H4 (cell line): ENCODE measurements around a stretch of chr5.

GRCh38 chr5:74538183-74538649, 102.3 kb downstream of the ENC1 start:
- RAMPAGE, long total RNA, result no peak

- RAMPAGE, long total RNA, result no peak
Measured at GRCh38 chr5:74707248-74707734, 22.3 kb downstream of the HEXB start.

- RAMPAGE, long total RNA, result no peak
Measured at GRCh38 chr5:74966614-74967250, 85.6 kb downstream of the GCNT4 start.

DNA sequence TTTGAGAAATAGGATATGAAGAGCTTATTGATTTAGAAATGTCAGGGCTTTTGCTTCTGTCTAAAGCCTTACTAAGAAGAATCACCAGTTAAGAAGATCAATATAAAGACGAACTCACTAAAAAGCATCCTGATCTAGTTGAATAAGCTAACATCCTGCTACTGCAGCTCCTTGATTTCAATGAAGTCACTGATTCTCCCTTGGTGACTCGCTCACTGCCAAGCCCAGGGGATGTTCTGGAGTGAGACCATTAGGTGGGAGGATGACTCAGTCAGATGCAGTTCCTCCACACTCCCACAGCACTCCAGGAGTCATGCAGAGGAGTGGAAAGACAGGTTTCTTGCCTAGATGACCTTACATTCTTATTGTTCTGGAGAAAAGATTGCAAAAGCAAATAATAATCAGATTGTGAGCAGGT, 15.3 kb downstream of the GCNT4 start:
- RAMPAGE, long total RNA, result no peak

GRCh38 chr5:75053627-75053701, 1.1 kb upstream of the GCNT4 start:
- RAMPAGE, long total RNA, result no peak

DNA sequence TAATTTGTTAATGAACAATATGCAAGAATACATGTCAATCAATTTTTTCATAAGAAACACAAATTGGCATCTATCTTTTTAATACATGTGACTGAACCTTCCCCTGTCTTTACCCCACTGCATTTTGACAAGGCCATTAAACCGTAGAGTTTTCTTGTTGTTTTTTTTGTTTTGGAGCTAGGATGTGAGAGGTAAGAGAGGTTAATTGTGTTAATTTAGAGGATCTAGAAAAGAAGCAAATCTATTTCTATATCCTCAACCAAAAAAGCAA, 23.2 kb downstream of the ANKRD31 start:
- RAMPAGE, long total RNA, result no peak

- RAMPAGE, long total RNA, result no peak
Measured at GRCh38 chr5:75337425-75338419, 702 bp downstream of the HMGCR start.

DNA sequence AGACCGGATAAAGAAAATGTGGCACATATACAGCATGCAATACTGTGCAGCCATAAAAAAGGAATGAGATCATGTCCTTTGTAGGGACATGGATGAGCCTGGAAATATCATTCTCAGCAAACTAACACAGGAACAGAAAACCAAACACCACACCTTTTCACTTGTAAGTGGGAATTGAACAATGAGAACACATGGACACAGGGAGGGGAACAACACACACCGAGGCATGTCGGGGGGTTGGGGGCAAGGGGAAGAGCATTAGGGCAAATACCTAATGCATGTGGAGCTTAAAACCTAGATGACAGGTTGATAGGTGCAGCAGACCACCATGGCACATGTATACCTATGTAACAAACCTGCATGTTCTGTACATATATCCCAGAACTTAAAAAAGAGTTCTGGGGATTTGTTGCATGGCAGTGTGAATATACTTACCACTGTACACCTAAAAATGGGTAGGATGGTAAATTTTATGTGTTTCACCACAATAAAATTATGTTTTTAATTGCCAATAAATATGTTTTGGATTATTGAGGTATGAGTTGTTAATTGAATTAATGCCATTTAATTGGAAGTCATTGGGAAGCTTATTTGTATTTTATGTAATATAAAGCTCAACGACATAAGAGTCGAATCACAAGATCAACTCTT, 20.7 kb downstream of the HMGCR start:
- RAMPAGE, long total RNA, result no peak

- RAMPAGE, long total RNA, result no peak
Measured at GRCh38 chr5:75358964-75359792, 22.2 kb downstream of the HMGCR start.

- RAMPAGE, long total RNA, result no peak
Measured at GRCh38 chr5:75566543-75567345, 44.5 kb upstream of the ANKDD1B start.

GRCh38 chr5:75584439-75585063, 26.7 kb upstream of the ANKDD1B start:
- RAMPAGE, long total RNA, result no peak

DNA sequence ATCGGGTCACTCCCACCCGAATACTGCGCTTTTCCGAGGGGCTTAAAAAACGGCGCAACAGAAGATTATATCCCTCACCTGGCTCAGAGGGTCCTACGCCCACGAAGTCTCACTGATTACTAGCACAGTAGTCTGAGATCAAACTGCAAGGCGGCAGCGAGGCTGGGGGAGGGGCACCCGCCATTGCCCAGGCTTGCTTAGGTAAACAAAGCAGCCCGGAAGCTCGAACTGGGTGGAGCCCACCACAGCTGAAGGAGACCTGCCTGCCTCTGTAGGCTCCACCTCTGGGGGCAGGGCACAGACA, 21.3 kb downstream of the POC5 start:
- RAMPAGE, long total RNA, result no peak

DNA sequence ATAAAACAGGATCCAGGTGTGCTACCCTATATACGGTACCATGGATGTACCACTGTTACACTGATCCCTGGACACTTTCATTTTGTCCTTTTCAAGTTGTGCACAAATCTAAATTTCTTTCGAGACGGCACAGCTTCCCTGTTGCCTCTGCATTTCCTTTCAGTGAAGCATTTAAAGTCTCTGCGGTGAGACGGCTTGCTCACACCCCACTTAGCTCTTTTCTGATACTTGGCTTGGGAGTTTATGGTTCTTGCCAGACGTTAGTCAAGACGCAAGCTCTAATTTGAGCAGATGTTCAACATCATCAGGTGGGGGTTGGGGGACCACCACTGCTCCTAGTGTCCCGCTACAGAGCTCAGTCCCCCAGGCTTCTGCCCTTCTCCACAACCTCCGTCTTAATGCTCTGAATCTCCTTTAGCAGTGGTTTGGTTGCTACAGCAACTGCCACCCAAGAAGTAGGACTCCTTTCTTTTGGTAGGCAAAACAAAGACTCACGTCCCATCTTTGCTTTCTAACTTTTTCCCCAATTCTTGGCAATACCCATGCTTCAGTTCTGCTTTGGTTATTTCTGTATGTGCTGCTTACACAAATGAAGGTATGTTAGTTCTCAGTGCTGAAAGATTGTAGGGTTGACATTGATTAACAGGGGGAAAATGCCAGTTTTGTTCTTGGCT, 15.7 kb downstream of the F2RL2 start:
- RAMPAGE, long total RNA, result no peak

- RAMPAGE, long total RNA, result start-site peak on the plus strand at chr5:77086711-77086736, 5 reads
Measured at GRCh38 chr5:77086408-77086826, 668 bp downstream of the ZBED3 start.

DNA sequence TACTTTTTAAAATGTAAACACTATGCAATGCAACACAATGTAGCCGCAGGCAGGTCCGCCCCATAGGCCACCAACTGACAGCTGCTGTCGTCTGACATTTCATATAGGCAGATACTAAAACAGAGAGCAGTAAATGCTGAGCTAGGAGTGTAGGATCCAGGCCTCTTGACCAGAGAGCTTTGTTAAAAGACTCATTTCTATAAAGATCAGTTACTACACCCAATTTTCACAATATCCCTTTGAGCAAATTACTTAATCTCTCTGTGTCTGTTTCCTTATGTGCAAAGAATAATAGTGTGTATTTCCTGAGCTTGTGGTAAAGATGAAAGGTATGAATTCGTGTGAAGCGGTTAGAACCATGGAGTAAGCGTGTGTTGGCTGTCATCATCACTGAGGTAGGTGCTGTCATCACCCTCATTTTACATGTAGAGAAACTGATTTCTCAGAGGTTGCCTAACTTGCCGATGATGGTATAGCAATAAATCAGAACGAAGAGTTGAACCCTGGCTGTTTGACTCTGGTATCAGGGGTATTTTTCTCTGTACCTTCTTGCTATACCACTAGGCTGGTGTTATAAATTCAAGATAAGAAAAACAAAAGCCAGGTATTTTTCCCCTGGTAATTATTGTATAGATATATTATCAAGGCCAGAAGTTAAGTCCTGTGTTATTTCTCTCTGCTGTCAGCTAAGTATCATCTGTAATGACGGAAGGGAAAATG, 55.1 kb upstream of the PDE8B start:
- RAMPAGE, long total RNA, result no peak

GRCh38 chr5:77771495-77772382, 4.4 kb downstream of the TBCA start:
- RAMPAGE, long total RNA, result no peak

DNA sequence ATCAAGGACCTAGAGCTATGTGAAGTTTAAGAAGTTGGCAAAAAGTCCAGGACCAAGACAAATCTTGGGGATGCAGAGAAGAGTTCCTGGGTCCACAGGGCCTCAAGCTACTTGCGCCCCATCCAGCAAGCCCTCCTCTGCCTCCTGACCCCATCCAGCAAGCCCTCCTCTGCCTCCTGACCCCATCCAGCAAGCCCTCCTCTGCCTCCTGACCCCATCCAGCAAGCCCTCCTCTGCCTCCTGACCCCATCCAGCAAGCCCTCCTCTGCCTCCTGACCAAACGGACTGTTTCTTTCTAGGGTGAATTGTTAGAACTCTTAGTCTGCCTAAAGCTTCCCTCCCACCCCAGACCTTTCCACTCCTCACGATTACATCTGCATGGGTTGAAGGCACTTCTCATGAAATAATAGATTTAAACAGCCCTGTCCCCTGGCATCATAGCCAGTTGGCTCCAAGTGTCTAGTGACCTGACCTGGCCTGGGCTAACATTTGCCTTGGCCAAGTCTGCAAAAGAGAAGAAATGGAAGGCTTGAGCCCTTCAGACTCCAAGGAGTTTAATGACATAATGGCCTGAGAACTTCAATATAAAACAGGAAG, 218.5 kb upstream of the TBCA start:
- RAMPAGE, long total RNA, result no peak

GRCh38 chr5:78113544-78114156, 180.8 kb downstream of the AP3B1 start:
- RAMPAGE, long total RNA, result no peak

GRCh38 chr5:78387664-78388244, 27.3 kb downstream of the SCAMP1 start:
- RAMPAGE, long total RNA, result no peak

DNA sequence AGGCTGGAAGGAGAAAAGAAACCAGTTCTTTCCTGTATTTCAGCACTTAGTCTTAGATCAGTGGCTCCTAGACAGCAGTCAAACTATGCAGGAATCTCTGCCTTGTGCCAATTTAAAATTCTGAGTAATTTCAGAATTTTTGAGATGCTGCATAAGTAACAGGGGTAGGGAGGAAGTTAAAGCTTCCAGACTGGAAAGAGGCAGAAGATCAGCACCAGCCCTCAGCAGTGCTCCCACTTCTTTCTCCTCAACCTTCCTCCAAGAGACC, 141.9 kb downstream of the LHFPL2 start:
- RAMPAGE, long total RNA, result no peak